ENCODE measurements around the genes RAP1GAP and CDC42.

- PRO-cap: no peak
Measured at GRCh38 chr1:21177287-21177605, 549 bp upstream of the EIF4G3 start.

DNA sequence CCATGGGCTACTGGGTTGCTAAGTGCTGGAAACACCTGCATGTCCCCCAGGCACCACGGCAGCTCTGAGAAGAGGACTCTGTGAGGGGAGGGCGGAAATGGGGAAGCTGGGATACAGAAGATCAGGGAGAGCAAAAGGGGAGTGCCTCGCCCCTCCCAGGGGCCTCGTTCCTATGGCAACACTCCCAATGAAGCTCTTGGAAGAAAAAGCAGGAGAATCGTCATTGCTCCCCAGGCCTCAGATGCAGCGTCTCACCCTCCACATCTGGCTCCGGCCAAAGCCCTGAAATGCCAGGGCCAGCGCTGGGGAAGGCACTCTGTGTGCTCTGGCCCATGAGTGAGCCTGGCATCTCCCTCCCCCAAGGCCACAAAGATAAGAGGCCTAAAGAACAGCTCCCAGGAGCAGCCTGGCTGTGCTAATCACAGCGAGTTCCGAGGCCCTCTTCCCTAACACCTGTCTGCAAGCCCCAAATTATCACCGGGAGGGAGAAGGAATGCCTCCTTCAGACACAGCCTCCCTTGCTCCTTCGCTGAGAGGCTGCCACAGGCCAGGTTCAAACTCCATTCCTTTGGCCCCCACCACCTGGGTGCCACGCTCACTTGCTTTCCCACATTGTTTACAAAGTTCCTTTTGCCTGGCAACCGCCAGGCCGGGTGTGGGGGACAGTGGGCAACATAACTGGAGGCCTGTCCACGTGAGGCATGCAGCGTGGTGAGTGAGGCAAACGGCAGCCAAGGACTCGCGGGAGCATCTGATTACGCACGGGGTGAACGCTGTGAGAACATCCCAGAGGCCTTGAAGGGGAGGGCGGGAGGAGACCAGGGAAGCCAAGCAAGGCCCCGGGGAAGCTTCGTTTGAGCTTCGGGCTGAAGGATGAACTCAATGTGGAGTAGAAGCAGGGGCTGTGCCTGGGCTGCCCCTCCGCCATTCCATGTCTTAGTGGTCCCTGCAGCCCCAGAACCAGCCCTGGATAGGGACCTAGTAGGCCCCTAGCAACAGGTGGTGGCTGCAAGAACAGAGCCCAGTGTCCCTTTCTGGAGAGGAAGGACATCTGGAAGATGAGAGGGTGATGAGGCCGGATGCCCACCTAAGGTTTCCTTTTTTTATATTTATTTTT, 27.7 kb downstream of the ECE1 start:
- PRO-cap: no peak

DNA sequence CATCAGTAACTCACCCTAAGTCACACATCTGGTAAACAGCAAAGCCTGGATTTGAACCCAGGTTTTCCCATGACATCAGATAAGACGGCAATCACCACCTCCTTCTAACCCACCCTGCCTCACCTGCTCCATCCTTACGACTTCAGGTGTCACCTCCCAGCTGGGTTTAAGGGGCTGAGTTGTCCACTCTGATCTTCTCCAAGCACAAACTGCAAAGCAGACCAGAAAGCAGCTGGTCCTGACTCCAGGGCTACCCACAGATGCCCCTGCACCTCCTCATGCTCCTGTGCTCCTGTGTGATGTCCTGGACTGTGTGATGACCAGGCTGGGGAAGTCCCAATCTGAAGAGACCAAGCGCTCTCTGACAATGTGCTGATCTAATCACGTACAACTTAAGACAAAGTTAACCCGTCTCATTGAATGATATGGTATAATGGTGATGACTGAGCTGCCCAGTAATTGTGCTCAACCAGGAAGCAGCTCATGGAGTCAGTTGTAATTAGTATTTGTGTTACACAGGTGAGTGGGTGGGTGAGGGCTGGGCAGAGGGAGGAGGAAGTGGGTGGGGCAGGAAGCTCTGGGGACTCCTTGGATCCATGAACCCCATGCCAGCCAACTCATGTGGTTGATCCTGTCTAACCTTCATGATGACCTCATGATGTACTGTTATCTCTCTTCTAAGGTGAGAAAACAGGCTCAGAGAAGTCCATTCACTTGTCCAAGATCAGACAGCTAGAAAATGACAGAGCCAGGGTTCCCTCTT, 8.6 kb upstream of the ECE1 start:
- PRO-cap: no peak

DNA sequence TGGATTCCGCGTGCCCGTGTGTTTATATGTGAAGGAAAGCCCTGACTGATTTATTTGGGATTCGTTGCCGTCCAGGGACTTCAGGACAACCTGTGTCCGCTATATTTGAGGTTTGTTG, 55.9 kb upstream of the ECE1 start:
- PRO-cap: no peak

DNA sequence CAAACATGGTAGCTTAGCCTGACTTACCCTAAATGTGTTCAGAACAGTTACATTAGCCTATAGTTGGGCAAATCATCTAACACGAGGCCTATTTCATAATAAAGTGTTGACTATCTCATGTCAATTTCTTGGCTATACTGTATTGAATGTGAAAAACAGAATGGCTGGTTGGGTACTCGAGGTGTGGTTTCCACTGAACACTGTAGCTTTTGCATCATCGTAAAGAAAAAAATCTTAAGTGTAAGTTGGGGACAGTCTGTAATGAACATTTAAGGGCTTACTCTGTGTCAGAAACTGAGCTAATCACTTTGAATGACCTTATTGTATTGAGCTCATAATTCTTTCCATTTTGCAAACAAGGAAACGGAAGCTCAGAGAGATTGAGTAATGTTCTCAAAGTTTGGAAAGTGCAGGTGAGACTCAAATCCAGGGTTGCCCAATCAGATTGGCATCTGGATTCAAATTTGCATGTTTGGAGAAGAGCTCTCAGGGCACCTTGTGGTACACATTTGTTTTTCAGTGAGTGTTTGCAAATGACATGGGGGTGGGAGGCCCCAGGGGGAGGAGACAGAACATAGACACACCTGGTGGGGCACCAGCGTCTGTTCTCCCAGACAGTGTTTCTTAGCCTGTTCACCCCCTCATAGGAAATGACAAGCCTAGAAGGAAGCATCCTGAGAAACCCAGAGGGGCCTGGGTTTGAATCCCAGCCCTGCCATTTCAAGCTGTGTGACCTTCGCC, 7.9 kb downstream of the ALPL start:
- PRO-cap: no peak

GRCh38 chr1:21548223-21548510, 38.9 kb downstream of the ALPL start:
- PRO-cap: no peak

DNA sequence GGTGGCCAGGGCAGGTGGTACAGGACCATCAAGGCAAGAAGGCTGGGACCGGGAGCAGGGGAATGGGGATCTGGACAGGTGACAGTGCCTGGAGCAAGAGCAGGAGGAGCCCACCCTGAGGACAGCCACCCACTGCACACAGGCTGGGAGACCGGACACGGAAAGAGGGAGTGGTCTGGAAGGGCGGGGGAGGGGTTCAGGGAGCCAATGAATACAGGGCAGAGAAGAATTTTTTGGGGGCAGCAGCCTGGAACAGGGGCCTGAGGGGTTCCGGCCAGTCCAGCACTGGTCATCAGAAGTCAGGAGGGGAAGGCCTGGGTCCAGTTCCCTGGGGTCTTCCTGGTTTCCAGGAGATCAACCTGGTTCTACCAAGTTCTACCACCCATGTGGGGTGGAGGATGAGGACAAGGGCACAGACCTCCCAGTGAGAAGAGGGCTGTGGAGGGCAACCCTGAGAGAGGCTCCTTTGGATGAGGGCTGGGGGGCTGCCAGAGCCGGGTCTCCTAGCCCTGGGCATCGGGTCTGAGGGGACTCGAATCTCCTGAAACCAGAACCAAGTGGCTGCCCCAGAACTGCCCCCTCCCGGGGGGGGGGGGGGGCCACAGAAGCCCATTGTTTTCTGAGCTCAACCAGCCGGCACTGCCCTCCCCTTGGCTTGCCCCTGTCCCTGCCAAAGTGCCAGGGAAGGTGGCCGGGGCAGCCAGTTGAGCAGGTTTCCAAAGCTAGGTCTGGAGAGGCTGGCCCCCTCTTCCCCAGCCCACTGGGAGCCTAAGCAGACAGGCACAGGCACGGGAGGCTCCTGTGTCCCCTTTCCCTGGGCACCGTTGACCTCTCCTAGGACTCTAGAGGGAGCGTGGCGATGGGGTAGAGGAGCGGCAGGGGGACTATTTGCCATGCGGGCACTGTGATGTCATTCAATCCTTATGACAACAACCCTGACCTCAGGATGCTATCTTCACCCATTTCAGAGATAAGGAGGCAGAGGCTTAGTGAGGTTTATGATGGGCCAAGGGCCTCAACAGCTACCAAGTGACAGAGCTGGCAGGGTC, 35.4 kb downstream of the RAP1GAP start:
- PRO-cap: no peak

DNA sequence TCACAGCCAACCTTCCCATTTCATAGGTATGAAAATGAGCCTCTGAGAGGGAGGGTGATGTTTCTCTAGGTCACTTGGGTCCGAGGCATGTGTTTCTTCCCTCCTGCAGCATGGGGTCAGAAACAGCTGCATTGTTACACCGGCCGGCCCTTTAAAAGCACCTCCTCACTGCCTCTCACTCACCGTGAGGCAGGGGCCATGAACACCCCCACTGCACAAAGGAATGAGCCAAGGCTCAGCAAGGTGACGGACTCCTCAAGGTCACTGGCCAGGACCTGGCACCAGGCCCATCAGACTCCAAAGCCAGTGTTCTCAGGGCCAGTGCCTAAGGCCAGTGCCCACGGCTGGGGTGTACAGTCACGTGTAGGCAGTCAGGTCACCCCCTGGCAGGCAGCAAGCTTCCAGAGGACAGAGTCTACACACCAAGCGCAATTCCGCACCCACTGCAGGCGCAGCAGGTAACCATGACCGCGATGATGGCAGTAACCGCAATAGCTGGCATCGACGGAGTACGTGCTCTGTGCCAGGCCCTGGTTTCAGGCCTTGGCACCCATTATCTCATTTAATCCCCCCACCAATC, 27.2 kb downstream of the RAP1GAP start:
- PRO-cap: no peak

GRCh38 chr1:21669202-21669718, at the start of gene RAP1GAP:
TSS of gene RAP1GAP (minus strand) at chr1:21669357.
- PRO-cap: bidirectional peak, plus-strand start at chr1:21669325, minus-strand start at chr1:21669320; unidirectional peak, minus-strand start at chr1:21669320

GRCh38 chr1:21703333-21703679, 34.1 kb upstream of the RAP1GAP start:
- PRO-cap: no peak

DNA sequence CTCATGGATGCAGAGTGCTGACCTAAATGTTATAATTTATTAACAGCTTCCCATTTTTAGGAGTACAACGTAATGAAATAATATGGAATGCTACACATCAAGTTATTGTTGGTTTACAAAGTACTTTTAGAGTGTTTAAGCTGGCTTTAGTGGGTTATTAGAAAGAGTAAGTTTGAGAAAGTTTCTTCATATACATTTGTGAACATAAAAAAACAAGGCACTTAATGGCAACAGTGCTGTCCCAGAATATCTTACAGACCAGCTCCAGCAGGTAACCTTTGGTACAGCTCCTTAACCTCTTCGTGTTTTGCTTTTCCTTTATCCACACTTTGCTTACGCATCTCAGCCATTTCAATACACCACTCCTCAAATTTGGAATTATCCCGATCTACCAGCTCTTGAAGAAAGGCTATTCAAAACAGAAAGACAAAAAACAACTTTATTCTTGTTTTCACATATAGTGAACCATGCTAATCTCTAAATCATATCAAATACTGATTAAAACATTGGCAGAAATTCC, 54.6 kb downstream of the USP48 start:
- PRO-cap: no peak

DNA sequence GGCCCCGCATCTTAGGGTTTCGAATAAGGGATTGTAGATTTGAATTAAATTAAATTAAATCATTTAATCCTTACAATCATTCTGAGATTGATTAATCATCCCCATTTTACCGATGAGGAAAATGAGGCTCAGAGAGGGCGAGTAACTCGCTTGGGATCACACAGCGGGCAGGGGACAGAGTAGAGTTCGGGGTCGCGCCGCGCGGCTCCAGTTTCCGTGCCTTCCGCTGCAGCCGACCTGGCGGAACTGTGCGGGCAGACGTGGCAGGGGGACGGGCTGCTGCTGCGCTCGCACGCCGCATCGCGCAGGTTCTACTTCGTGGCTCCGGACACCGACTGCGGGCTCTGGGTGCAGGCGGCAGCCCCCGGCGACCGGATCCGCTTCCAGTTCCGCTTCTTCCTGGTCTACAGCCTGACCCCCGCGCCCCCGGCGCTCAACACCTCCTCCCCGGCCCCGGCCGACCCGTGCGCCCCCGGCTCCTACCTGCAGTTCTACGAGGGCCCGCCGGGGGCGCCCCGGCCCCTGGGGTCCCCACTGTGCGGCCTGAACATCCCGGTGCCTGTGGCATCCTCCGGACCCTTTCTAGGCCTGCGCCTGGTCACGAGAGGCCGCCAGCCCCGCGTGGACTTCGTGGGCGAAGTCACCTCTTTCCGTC, 2.2 kb downstream of the LDLRAD2 start:
- PRO-cap: no peak

GRCh38 chr1:21931014-21931595, 6.0 kb downstream of the HSPG2 start:
- PRO-cap: unidirectional peak, plus-strand start at chr1:21931268

DNA sequence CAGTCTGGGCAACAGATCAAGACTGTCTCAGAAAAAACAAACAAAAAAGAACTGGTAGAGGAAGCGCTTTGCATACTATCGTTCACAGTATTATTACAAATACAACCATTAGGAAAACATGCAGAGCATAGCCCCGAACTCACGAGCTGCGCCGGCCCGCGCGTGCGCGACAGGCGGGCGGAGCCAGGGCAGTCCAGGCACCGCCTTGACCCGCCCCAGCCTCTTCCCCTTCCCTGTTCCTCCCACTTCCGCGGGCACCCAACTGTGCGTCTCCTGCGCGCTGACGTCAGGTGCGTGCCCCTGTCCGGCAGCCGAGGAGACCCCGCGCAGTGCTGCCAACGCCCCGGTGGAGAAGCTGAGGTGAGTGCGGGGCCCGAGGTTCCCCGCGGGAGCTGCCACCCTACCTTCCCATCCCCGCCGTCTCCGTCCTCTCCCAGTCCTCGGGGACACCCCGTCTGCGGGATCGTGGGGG, at the start of gene CDC42:
TSS of gene CDC42 (plus strand) at position 327 of the 472 bp plus-strand sequence.
- PRO-cap: bidirectional peak, plus-strand start at position 349 of the sequence, minus-strand start at position 270 of the sequence

GRCh38 chr1:22084841-22085157, 32.3 kb downstream of the CDC42 start:
- PRO-cap: no peak

- PRO-cap: no peak
Measured at GRCh38 chr1:22092081-22092990, 39.8 kb downstream of the CDC42 start.

DNA sequence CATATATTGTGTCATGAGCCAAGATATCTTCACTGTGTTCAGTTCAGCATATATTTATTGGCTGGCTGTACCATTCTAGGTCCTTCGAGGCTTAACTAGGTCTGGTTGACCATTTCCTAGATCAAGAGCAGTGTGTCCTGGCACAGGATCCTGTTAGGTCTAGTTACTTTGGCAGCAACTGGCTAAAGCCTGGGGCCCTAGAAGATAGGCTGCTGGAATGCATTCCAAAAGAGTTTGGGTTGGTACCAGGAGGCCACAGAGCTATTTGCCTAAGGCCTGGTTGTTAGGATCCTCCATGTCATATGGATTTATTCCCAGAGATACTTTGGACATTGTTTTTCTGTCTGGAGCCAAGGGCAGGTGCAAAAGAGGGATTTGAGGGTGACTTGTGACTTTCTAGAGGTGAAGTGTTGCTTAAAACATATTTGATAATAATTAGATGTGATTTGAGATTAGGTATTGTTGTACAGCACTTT, 21.1 kb downstream of the ZBTB40 start:
- PRO-cap: no peak

- PRO-cap: no peak
Measured at GRCh38 chr1:22567368-22567813, 4.1 kb downstream of the EPHA8 start.

- PRO-cap: no peak
Measured at GRCh38 chr1:22712333-22712631, 1.6 kb downstream of the EPHB2 start.

- PRO-cap: no peak
Measured at GRCh38 chr1:22773869-22774648, 63.4 kb downstream of the EPHB2 start.